ENCODE measurements around the gene SELENOP.

GRCh38 chr5:39100762-39101403, 26.7 kb upstream of the RICTOR start:
- PRO-cap, 3 experiments, result no peak in any of the 3 experiments
- RAMPAGE, long total RNA, 4 experiments, result no peak in any of the 4 experiments
- RRBS, result no CpG with 5 or more reads among the region's 10 CpGs

DNA sequence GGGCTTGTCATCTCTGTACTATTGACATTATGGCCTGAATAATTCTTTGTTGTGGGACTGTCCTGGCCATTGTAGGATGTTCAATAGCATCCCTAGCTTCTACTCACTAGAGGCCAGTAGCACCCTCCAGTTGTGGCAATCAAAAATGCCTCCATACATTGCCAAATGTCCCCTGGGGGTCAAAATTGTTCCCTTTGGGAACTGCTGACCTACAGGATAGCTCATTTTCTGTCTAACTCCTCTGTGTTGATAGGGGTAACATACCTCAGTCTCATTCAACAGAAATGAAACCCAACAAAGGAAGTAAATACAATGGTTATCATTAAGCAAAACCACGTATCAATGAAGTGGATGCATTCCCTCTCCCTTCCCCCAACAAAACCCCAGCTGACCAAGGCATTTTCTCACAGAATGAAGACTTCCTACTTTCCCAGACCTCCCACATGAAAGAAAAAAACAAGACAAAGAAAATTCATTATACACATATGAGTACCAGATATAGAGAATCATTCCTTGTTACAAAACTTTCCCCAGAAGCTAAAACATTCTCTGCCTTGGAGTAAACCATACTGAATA, 18.0 kb downstream of the FYB1 start:
- PRO-cap, 3 experiments, result no peak in any of the 3 experiments
- RAMPAGE, long total RNA, 4 experiments, result no peak in any of the 4 experiments
- RRBS, result no CpG with 5 or more reads among the region's 1 CpG

DNA sequence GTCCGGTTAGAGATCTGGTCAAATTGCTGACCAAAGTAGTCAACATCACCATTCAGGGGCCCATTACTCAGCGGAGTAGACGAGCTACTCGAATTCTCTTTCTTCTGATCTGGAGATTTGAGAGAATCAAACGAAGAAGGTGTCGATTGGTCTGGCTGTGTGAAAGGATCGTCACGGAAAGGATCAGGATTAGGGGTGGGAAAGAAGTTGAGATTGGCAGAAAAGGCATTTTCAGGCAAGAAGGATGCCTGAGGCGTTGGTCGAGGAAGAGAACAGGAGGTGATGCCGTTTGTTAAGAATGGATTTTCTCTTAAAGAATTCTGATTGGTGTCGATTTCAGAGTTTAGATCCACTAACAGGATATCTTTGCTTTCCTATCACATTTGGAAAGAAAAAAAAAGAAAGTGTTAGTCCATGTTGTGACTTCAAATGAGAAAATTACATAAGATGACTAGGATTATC, 18.6 kb upstream of the C9 start:
- PRO-cap, 3 experiments, result no peak in any of the 3 experiments
- RAMPAGE, long total RNA, 4 experiments, result no peak in any of the 4 experiments
- RRBS, result no CpG with 5 or more reads among the region's 12 CpGs

- PRO-cap, 3 experiments, result peak in 1 of 3 experiments; most common plus-strand start chr5:39400944 (in 1)
- RAMPAGE, long total RNA, 4 experiments, result no peak in any of the 4 experiments
- RRBS, result no CpG with 5 or more reads among the region's 3 CpGs
Measured at GRCh38 chr5:39400777-39401182, 24.0 kb downstream of the DAB2 start.

DNA sequence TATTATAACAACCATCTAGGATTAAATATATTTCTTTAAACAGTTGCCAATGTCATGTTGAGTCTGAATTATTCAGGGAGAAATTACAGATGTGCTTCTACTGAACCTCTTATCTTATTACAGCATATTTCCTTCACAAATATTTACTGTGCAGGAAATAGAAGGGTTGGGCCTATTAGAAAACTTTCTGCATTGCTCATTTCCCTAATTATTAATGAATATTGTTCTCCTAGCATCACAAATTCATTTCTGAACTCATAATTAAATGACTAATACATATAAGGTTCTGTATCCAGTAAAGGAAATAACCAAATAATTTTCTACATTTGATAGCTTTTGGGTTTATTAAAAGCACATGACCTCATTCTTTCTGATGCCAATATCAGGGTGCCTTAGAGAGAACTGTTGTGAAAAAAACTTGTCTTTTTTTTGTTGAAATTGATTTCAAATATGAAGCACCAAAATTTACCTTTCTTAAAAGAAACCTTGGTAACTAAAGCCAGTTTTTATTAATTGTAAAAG, 476.8 kb upstream of the PTGER4 start:
- PRO-cap, 3 experiments, result no peak in any of the 3 experiments
- RAMPAGE, long total RNA, 4 experiments, result no peak in any of the 4 experiments

- PRO-cap, 3 experiments, result no peak in any of the 3 experiments
- RAMPAGE, long total RNA, 4 experiments, result no peak in any of the 4 experiments
- RRBS, result no CpG with 5 or more reads among the region's 4 CpGs
Measured at GRCh38 chr5:40378327-40378973, 301.3 kb upstream of the PTGER4 start.

DNA sequence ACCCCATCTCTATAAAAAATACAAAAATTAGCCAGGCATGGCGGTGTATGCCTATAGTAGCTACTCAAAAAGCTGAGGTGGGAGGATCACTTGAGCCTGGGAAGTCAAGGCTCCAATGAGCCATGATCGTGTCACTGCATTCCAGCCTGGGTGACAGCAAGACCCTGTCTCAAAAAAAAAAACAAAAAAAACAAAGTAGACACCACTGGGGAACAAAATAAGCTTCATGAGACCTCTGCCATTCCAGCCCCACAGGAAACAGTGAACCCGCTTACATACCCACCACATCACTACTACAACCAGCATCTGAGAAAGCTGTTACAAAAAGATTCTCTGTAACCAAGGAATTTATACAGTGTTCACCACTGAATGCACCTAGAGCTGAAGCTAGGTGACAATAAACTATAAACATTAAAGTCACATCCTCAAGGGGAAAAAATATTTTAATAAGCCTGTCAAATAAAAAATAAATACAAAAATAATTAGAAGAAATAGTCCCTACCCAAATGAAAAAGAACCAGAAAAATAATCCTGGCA, 26.1 kb upstream of the PTGER4 start:
- PRO-cap, 3 experiments, result no peak in any of the 3 experiments
- RAMPAGE, long total RNA, 4 experiments, result no peak in any of the 4 experiments
- RRBS, result no CpG with 5 or more reads among the region's 3 CpGs

DNA sequence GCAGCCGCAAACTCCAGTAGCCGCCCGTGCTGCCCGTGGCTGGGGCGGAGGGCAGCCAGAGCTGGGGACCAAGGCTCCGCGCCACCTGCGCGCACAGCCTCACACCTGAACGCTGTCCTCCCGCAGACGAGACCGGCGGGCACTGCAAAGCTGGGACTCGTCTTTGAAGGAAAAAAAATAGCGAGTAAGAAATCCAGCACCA, 231 bp downstream of the PTGER4 start:
- PRO-cap, 3 experiments, result no peak in any of the 3 experiments
- RAMPAGE, long total RNA, 4 experiments, result no peak in any of the 4 experiments
- RRBS, result no CpG with 5 or more reads among the region's 16 CpGs

GRCh38 chr5:40682305-40682707, 2.6 kb downstream of the PTGER4 start:
- PRO-cap, 3 experiments, result no peak in any of the 3 experiments
- RAMPAGE, long total RNA, 4 experiments, result no peak in any of the 4 experiments
- RRBS, result no CpG with 5 or more reads among the region's 6 CpGs

DNA sequence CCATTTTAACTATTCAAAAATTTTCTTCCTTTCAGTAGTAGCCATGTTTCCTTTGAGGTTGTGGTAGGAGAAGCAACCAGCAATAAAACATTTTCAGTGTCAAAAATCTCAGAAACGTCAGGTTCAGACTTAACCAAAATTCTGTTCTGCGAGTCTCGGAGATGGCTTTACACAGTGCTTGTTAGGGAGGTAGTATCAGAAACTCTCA, 8.3 kb downstream of the PTGER4 start:
- PRO-cap, 3 experiments, result no peak in any of the 3 experiments
- RAMPAGE, long total RNA, 4 experiments, result no peak in any of the 4 experiments
- RRBS, result no CpG with 5 or more reads among the region's 3 CpGs

- PRO-cap, 3 experiments, result no peak in any of the 3 experiments
- RAMPAGE, long total RNA, 4 experiments, result no peak in any of the 4 experiments
- RRBS, result no CpG with 5 or more reads among the region's 5 CpGs
Measured at GRCh38 chr5:40754375-40754993, 1.3 kb downstream of the TTC33 start.

GRCh38 chr5:41193403-41194664, 19.5 kb downstream of the C6 start:
- PRO-cap, 3 experiments, result peak in 3 of 3 experiments; most common plus-strand start chr5:41193911 (in 3); most common minus-strand start chr5:41193702 (in 1)
- RAMPAGE, long total RNA, 4 experiments, result no peak in any of the 4 experiments
- RRBS, result no CpG with 5 or more reads among the region's 10 CpGs

DNA sequence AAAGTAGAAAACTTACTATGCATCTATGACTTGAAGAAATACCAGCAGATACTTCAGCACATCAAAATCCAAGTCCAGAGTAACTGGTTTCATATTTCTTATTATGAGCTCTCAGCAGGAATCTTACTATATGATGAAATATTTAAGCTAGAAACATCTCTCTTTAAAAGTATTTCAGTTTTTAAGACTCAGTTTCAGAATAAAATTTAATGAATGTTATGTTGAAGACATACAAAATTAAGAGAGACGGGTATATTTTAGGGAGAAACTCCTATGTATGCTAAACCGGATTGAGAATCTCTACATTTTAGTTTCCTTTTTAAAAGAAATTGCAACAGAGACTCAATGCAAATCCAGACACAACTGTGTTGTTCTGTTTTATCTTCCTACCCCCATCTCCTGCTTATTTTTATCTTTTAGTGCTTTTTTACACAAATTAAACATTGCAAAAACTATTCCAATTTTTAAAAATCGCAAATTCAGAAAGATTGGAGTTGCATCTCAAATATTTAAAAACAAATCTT, 47.9 kb upstream of the C6 start:
- PRO-cap, 3 experiments, result no peak in any of the 3 experiments
- RAMPAGE, long total RNA, 4 experiments, result start-site peak on the minus strand in 2 of 4 experiments, centred at positions 64 to 80 of the sequence, 11 to 12 reads per replicate
- RRBS, result no CpG with 5 or more reads among the region's 3 CpGs

DNA sequence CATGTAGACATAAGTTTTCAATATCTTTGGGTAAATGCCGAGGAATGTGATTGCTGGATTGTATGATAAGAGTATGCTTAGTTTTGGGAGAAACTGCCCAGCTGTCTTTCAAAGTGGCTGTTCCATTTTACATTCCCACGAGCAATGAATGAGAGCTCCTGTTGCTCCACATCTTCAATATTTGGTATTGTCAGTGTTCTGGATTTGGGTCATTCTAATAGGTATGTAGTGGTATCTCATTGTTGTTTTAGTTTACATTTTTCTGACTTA, 84.5 kb downstream of the PLCXD3 start:
- PRO-cap, 3 experiments, result no peak in any of the 3 experiments
- RAMPAGE, long total RNA, 4 experiments, result start-site peak on the plus strand in 4 of 4 experiments, centred at positions 105 to 123 of the sequence, 77 to 266 reads per replicate
- RRBS, result no CpG with 5 or more reads among the region's 2 CpGs

DNA sequence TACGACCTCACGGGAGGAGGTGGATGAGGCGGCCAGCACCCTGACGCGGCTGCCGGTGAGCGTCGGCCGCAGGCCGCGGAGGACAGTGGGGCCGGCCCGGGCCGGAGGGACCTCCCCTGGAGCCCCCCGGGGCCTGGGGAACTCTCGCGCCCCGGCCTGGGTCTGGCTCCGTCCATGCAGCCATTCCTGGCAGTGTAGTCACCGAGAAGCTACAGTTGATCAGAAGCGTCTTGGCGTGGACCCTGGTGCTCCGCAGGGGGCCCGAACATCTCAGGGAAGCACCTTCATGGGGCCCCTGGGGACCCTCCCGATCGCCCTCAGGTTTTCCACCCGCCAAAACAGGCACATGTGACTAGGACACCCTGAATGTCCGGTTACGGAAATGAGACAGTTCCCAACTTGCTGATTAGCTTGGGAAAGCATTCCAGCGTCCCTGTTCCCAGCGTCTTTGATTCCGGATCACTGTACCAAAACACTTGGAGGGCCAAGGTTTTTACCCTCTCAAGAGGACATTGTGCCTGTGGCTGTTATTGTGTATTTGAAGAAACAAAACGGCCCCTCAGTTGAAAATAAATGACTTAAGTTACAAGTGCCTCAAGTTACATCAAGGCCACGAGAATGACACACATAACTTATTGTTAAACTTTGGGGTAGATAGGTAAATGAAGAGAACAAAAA, 502 bp downstream of the FBXO4 start:
- PRO-cap, 3 experiments, result peak in 1 of 3 experiments; most common minus-strand start position 466 of the sequence (in 1)
- RAMPAGE, long total RNA, 4 experiments, result no peak in any of the 4 experiments
- RRBS, result 1% methylated on average over 11 of the region's 34 CpGs

DNA sequence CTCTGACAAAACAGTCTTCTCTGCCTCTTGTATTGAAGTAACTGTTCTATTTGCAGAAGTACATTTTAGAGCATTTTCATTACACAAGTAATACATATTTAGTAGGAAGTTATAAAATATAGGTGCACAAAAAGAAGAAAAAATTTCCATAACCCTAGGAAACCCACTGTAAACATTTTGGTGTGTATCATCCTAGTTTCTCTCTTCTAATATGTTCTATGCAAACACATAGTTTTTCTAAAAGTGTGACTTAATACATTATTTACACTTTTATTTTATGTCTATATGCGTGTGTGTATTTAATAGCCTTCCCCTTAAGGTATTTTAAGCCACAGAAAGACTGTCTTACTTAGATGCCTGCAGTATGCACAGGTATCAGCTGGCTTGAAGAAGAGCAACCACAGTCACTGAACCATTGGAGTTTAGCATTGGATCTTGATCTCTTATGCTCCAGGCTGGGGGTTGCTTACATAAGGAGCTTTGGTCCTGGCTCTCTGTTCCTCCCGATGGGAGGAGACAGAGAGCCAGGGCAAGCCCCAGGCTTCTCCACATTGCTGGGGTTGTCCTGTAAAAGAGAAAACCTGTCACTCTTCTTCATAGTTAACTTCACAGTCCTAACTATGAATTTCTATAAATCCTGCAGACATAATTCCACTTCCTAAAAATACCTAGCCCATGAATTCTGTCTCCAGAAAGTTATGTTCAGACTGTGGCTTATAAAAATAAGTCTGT, 3.7 kb downstream of the SELENOP start:
- PRO-cap, 3 experiments, result peak in 3 of 3 experiments; most common plus-strand start position 497 of the sequence (in 3); most common minus-strand start position 195 of the sequence (in 1)
- RAMPAGE, long total RNA, 4 experiments, result no peak in any of the 4 experiments
- RRBS, result no CpG with 5 or more reads among the region's 2 CpGs

DNA sequence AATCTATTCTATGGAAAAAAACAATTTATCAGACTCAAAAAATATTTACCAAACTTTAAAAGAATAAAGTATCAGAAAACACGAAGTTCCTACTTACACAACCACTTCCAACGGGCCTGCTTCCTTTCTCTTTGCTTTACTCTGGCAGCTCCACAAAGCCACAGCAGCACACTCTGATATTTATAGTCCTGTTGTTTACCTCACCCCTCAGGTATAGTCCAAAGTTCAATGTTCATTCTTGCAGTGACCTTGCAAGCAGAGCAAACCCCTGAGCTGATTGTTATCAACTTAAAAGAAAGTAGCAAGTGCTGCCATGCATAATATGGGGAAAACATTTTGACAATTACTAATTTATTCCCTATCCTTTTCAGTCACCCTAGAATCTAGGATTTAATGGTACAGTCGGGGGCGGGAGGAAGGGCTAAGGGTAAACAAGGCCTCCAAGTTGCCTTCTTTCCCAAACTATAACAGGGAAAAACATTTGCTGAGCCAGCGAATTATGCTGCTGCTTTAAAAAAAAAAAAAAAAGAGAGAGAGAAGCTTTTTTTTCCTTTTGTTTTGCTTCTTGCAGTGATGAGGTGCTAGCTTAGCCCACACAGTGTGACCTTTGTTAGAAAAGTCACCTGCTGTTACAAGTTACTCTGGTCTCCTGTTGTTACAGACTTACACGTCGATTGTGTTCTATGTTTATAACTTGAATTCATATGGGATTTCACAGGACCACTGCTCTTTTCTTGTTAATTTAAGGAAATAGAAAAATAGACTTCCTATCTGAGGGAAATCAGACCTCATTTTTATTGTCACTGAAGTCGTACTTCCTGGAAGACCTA, at the start of gene SELENOP:
Gene SELENOP (minus strand): TSS at position 154 of the 830 bp plus-strand sequence.
- PRO-cap, 3 experiments, result peak in 3 of 3 experiments; most common plus-strand start position 399 of the sequence (in 1); most common minus-strand start position 154 of the sequence (in 3)
- RAMPAGE, long total RNA, 4 experiments, result start-site peak on the minus strand in 4 of 4 experiments, centred at positions 143 to 153 of the sequence, 407 to 21,848 reads per replicate
- RRBS, result no CpG with 5 or more reads among the region's 8 CpGs

DNA sequence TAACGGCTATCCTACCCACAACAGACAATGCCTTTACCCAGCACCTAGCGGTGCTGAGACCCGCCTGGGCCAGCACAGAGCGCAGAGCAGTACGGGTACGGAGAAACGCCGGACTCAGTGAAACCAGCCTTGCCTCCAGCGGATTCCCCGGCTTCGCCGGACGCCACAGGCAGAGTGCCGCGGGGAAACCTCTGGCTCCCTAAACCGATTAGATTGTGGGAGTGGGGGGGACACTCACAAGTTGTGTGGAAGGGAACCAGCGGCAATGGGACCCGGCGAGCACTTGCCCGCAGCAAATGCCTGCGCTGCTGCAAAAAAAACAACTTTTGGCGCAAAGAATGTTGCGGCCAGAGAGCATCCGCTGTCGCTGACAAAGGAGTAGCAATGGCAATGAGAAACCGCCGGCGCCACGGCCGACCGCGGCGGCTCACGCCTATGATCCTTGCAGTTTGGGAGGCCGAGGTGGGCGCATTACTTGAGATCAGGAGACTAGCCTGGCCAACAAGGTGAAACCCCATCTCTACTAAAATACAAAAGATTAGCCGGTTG, 88.1 kb downstream of the ANXA2R start:
- PRO-cap, 3 experiments, result peak in 3 of 3 experiments; most common plus-strand start position 150 of the sequence (in 1); most common minus-strand start position 176 of the sequence (in 3)
- RAMPAGE, long total RNA, 4 experiments, result no peak in any of the 4 experiments
- RRBS, result 12% methylated on average over 7 of the region's 37 CpGs

DNA sequence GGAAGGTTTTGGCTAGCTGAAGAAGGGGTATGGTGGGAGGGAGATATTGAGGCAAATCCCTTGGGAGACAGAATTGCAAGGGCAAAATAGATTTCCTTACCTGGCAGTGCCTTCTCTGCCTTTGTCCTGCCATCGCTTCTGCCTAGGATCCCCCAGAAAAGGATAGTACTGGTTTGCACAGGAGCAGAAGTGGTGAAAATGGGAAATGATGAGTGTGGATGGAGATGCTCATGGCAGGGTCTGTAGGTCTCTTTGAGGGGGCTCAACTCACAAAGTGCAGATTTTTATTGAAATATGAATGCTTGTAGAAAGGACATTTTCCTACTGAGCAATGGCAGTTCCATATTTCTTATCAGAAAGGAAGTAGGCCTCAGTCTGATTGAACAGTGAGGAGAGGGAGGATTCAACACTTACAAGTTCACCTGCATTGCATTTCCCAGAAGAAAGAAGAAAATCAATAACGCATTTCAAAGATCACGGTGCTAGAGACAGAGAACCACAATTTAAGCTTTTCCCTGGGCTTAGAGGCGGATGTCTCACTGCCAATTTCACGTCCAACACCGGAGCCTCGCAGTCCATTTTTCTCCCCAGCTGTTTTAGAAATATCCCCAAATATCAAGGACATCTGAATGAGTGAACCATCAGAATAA, 49.3 kb downstream of the ANXA2R start:
- PRO-cap, 3 experiments, result no peak in any of the 3 experiments
- RAMPAGE, long total RNA, 4 experiments, result no peak in any of the 4 experiments
- RRBS, result no CpG with 5 or more reads among the region's 7 CpGs

DNA sequence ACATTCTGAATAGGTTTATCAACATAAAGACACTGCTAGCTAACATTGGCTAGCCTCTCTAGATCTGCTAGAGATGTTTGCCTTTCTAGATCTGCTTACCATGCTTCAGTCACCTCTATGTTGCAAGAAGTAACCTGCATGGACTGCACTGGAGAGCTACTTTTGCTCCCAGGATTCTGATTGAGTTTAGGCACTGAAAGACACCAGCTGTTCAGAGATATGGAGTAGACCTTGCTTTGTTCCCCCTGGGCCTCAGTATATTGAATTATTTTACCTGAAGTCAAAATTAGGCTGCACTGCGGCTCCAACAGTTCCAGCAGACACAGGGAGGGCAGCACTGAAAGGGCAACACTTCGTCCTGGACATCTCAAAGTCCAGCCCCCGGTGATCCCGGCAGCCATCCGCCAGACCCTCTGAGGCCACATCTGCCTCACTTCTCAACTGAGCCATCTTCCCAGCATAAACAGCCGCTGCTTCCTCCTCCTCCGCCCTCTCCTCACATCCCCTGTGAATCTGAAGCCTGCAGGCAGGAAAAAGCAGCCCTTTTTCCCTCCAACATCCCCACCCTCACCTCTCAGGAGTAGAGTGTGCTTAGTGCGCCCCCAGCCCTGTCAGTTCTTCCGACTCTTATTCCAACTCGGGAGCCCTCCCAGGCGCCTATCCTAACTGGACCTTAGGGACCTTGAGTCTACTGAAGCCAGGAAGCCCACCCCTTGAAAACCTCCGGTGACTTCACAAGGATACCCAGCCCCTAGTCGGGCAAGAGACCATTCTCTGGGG, 30.2 kb downstream of the ANXA2R start:
- PRO-cap, 3 experiments, result peak in 1 of 3 experiments; most common plus-strand start position 498 of the sequence (in 1); most common minus-strand start position 507 of the sequence (in 1)
- RAMPAGE, long total RNA, 4 experiments, result no peak in any of the 4 experiments
- RRBS, result no CpG with 5 or more reads among the region's 13 CpGs

Measured in adrenal gland (tissue), 7 donors.